Calu3 (cell line): Measurements from ENCODE around the genes CLCF1, GPR152 and TMEM134.

DNA sequence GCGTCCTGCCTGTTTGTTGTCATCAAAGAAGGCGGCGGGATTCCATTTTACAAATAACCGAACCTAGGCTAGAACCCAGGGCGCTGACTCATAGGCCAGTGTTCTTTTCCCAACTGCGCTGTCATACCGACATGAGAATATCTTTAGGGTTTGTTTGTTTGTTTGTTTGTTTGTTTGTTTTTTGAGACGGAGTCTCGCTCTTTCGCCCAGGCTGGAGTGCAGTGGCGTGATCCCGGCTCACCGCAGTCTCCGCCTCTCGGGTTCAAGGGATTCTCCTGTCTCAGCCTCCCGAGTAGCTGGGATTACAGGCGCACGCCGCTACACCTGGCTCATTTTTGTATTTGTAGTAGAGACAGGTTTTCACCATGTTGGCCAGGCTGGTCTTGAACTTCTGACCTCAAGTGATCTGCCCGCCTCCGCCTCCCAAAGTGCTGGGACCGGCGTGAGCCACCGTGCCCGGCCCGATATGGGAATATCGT is 1.1 kb downstream of the C11orf80 start:
- PRO-cap, result no peak

- PRO-cap, result no peak
Measured at GRCh38 chr11:66845760-66846346, 2.6 kb downstream of the RCE1 start.

DNA sequence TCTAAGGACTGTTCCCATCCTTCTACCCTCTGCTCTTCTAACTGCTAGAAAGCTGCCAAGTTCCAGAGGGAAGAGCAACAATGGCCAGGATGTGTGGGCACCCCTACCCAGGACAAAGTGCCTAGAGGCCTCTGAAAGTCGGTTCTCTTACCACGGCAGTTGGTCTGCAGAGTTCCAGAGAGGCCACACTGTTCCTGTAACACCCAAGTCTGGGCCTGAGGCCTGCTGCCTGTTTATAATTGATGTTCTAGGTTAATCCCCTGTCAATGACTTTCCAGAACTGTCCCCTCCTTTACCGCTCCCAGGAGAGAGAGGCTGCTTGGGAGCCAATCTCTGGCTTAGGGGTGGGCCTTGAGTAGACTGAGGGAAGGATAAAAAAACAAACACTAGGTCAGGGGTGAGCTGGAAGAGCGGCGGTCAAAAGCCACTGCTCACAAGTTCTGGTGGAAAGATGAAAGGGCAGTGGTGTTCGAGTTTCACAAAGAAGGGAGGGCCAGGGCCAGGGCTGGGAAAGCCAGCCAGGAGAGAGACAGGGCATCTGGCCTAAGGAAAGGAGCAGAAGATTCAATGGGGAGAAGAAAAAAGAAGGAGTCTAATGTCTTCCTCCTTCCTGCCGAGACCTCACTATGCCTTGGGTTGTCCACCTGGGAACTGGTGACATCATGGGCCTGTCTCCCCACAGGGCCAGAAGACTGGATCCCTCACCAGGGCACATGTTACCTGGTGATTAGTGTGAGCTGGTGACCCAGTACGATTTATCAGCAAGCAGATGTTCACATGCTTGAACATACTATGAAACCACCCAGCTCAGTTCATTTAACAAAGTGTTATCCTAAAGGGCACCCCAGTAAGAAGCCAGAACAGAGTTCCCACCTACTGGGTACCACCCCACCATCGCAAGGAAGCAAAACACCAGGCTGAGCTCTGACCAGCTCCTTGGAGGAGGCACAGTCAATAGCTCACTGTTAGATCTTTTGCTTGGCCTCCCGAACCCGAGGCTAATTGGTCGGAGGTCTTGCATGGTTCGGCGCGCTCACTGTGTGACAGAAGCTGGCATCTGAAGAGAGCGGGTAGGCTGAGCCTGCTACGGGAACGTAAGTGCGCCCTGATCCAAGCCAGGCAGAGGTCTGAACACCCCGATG is 50.1 kb downstream of the PC start:
- PRO-cap, result no peak

DNA sequence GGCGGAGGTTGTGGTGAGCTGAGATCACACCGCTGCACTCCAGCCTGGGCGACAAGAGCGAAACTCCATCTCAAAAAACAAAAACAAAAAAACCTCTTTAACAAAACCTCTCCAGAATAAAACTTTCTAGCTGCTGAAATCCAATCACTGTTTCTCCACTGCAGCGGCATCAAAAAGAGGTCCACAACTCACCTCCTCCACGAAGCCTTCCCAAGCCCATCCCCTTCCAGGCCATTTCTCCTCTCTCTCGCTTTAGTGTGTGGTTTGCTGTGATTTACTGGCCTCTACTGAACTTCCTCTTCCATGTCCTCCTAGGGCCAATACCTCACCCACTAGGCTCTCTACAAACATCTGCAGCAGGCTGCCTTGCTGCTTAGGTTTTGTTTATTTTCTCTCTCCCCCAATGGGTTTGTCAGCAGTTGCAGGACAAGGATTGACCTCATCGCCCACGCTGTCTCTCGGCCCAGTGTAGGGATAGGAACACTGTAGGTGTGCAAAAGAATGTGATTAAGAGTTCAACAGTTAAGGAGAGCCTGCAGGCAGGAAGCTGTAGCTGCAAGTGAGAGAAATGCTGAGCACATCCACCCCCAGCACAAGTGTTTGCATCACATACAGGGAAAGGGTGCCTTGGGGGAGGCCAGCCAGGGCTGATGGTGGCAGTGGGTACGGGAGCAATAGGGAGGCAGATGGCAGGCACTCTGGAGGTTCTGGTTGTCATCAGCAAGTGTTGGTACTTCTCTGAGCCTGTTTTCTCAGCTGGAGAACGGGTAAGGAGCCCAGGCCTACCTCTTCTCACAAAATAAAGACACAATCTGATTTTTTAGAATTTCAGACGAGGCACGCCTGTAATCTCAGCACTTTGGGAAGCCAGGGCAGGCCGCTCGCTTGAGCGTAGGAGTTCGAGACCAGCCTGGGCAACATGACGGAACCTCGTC is 1.4 kb downstream of the PC start:
- PRO-cap, result no peak

DNA sequence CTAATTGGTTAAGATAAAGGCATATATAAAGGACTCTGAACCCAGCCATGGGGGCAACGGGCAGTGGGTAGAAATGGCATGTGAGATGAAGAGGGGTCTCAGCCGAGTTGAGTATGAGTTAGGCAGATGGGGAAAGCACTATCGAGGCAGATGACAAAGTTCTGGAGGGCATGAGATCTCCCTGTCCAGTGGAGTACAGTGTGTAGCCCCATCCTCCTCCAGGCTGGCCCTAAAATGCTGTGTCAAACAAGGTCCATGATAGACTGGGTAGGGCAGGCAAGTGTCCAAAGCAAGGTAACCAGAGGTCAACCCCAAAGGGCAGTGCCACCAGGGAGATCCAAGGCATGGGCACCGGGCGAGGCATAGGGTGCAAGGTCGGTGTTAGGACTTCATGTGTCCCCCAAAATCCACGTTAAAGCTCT is 18.9 kb upstream of the SYT12 start:
- PRO-cap, result no peak

DNA sequence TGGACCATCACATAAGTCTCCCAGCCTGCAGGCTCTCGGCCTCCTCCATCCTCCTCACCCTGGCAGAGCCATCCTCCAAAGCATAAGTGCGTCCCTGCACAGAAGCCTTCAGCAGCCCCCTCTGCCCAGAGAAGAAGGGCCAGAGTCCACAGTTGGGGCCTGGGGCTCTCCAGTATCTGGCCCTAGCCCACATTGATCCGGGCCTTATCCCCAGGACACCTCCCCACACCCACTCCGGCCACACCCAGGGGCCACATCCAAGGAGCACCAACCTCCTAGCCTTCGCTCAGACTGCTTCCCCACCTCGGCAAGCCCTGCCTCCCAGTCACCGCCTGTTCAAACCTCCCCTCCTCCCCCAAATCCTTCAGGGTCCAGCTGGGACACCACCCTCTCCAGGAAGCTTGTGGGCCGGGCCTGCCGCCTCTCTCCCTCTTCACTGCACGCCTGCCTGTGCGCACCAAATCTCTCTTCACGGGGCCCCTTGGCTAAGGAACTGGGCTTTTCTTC is 20.6 kb downstream of the RHOD start:
- PRO-cap, result no peak

GRCh38 chr11:67118066-67118805 is 827 bp upstream of the KDM2A start:
- PRO-cap, result bidirectional peak, plus-strand start at chr11:67118310, minus-strand start at chr11:67118247; bidirectional peak, plus-strand start at chr11:67118433, minus-strand start at chr11:67118474

- PRO-cap, result no peak
Measured at GRCh38 chr11:67179747-67180375, 60.8 kb downstream of the KDM2A start.

DNA sequence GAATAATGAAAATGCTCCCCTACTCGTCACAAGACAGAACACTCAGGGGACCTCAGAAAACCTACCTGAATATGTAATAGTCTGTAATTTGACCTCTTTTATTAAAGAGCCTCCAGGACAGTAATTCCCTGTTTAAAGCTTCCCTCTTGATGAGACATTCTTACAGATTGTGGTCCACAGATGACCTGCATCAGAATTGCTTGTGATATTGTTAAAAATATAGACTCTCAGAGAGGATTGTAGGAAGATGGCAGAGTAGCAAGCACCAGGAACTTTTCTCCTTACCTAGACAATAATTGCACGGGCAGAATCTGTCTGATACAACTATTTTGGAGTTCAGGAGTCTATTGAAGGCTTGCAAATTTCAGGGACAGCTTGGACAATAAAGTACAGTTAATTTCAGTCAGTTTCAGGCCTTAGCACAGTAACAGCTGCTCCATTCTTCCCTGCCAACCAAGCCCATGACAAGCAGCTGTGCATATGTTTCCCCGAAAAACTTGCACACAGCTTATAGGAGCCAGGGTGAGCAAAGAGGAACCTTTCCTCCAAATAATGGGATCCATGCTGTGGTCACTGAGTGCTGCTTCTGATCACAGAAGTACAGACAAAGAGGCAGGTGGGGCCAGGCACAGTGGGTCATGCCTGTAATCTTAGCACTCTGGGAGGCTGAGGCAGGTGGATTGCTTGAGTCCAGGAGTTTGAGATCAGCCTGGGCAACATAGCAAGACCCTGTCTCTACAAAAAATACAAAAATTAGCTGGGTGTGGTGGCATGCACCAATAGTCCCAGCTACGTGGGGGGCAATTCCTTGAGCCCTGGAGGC is 64.4 kb downstream of the KDM2A start:
- PRO-cap, result no peak

- PRO-cap, result no peak
Measured at GRCh38 chr11:67280164-67280381, 9.0 kb upstream of the ANKRD13D start.

GRCh38 chr11:67290858-67291421 is 1.8 kb downstream of the ANKRD13D start:
- PRO-cap, result no peak

- PRO-cap, result bidirectional peak, plus-strand start at chr11:67372700, minus-strand start at chr11:67372523
Measured at GRCh38 chr11:67372291-67372815, 1.0 kb downstream of the CLCF1 start.

DNA sequence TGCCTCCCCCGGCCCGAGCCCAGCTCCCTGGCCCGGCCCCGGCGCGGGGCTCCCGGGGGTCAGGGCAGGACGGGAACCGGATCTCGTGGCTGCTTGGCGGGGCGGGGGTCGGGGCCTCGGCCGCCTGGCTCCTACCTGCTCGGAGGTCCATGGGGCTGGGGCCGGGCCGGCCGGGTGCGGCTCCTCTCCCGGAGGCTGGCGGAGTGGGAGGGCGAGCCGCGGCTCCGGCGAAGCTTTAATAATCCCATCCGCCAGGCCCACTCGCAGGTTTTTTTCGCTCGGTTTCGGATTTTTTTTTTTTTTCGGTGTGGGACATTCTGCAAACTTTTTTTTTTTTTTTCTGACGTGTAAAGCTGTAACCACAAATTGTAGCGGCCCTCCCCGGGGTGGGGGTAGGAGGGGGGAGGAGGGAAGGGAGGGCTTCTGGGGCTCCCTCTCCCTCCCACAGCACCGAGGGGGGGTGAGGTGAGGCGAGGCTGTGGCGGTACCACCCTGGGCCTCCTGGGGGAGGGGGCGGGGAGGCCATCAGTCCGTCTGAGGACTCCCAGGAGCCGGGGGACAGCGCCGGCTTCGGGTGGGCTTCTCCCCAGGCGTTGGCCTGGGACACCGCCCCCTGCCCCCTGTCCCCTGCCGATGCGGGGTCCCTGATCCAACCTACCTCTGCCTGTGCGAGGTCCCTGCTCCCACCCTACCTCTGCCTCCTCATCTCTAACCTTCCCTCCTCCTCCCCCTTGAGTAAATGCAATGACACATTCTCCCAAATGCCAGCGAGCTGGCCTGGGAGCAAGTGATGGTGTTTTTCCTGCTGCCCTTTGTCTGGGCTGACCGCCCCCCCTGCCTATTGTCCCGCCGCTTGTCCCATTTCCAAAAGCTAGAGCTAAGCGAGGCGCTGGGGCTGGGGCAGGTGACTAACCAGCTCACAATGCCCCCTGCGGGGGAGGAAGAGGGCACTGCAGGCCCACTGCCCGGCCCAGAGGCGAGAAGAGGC is at the start of gene CLCF1:
Gene CLCF1 (minus strand): TSS at position 210 of the 988 bp plus-strand sequence.
- PRO-cap, result bidirectional peak, plus-strand start at position 143 of the sequence, minus-strand start outside the sequence; bidirectional peak, plus-strand start at position 528 of the sequence, minus-strand start at position 240 of the sequence; bidirectional peak, plus-strand start outside the sequence, minus-strand start at position 710 of the sequence

GRCh38 chr11:67438248-67438931 is 908 bp upstream of the PTPRCAP start:
- PRO-cap, result no peak

GRCh38 chr11:67442737-67443128 is 543 bp downstream of the CORO1B start:
- PRO-cap, result no peak

DNA sequence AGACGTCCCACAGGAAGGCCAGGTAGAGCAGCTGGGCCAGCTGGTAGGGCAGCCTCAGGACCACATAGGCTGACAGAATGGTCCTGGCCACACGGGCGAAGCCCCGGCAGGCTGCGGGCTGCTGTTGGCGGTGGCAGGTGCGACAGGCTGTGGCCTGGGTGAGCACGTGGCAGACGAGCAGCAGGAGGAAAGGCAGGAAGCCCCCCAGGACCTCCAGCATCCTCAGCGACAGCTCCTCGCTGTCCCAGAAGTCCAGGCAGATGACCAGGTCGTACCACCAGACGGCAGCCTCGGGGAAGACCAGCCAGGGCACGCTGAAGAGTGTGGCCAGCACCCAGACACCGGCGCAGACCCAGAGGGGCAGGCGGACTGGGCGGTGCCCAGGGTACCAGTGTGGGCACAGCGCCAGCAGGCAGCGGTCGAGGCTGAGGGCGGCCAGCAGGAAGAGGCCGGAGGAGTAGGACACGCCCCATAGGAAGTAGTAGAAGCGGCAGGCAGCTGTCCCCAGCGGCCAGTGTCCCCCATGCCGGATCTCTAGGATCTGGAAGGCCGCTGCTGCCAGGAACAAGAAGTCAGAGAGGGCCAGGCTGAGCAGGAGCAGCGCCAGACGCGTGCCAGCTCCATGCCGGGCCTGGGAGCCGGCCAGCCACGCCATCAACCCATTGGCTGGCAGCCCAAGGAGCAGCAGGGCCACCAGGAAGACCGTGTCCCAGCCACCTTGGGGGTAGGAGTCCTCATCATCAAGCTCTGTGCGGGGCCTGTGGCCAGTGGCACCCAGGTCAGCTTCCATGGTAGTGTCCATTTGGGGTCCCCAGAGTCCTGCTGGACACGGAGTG is at the start of gene GPR152:
Gene GPR152 (minus strand): TSS at position 807 of the 836 bp plus-strand sequence.
- PRO-cap, result bidirectional peak, plus-strand start at position 481 of the sequence, minus-strand start at position 364 of the sequence

- PRO-cap, result bidirectional peak, plus-strand start at chr11:67469407, minus-strand start at chr11:67469231
Measured at GRCh38 chr11:67468708-67469625, at the start of gene TMEM134. Gene TMEM134 (minus strand): TSS chr11:67469251.

DNA sequence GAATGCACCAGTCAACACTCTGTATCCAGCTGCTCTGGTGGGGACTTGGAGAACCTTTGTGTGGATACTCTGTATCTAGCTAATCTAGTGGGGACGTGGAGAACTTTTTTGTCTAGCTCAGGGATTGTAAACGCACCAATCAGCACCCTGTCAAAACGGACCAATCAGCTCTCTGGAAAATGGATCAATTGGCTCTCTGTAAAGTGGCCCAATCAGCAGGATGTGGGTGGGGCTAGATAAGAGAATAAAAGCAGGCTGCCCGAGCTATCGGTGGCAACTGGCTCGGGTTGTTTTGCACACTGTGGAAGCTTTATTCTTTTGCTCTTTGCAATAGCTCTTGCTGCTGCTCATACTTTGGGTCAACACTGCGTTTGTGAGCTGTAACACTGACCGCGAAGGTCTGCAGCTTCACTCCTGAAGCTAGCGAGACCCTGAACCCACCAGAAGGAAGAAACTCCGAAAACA is 6.1 kb upstream of the AIP start:
- PRO-cap, result no peak

DNA sequence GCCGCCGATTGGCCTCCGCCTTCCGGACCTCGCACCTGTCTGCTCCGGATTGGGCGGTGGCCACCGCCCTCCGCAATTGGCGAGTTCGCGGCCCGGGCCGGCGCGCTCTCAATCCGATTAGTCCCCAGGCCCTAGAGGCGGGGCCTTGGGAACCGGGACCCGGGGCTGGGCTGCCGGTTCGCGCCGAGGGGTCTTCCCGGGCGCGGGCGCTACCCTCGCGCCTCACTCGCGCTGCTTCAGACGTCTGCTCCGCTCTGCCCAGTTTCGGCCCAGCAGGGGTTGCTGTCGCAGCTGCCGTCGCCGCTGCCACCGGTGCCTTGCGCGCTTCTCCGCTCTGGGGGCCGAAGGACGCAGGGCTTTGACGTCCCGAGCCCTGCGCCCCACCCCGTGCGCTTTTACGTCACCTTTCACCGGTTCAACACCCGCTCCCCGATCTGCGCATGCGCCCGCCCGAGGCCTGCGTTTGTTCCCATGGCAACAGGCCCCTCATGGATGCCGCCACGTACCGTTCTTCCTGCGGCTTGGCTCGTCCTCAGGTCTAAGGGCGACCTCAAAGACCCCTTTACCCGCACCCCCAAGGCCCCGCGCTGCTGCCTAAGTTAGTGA is 448 bp upstream of the CDK2AP2 start:
- PRO-cap, result bidirectional peak, plus-strand start at position 134 of the sequence, minus-strand start outside the sequence; unidirectional peak, plus-strand start at position 225 of the sequence; bidirectional peak, plus-strand start at position 489 of the sequence, minus-strand start at position 336 of the sequence

GRCh38 chr11:67558094-67558337 is 25.6 kb upstream of the GSTP1 start:
- PRO-cap, result no peak